Karpas-422 (cell line): ENCODE results near the genes MYH13, MYH4, TMEM220 and TEKT3.

DNA sequence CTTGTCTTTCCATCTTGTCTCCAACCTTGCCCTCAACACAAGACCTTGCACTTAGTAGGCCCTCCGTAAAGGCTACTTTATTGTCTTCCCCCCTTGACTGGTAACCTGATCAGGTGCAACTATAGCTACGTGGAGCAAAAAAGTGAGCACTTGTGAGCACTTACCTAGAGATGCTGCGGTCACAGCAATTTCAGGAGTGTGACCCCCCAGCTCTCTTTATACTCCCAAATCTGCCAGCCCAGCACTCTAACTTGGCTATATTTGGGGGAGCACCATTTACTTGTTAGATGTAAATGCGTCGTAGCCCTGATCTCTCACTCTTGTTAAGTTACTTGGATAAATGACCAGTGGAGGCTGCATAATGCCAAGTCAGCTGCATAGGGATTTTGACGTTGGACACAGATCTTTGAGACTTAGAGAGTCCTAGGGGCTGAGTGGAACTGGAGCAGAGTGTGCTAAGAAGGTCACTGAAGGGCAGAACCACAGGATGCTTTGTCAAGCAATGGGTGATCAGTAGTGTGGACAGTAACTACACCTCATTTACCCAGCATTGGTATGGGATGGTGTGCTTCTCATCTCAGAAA lies at the start of gene MYH13:
Gene MYH13, minus strand, starts transcription at position 192 of the 584 bp plus-strand sequence.
- PRO-cap: no peak
- RAMPAGE, long total RNA: no peak

DNA sequence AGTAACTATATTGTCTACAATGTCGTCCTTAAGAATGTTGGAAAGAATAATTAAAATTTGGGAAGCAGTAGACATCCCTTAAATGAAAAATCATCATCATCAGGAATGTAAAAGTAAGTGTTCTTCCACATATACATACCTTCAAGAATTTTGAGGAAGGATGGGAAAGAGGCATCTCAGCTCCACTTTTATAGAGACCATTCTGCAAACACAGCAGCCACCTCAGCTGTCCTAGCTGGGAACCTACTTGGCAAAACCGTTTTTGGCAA lies at the start of gene MYH4:
Gene MYH4, minus strand, starts transcription at position 162 of the 269 bp plus-strand sequence.
- PRO-cap: no peak
- RAMPAGE, long total RNA: no peak

DNA sequence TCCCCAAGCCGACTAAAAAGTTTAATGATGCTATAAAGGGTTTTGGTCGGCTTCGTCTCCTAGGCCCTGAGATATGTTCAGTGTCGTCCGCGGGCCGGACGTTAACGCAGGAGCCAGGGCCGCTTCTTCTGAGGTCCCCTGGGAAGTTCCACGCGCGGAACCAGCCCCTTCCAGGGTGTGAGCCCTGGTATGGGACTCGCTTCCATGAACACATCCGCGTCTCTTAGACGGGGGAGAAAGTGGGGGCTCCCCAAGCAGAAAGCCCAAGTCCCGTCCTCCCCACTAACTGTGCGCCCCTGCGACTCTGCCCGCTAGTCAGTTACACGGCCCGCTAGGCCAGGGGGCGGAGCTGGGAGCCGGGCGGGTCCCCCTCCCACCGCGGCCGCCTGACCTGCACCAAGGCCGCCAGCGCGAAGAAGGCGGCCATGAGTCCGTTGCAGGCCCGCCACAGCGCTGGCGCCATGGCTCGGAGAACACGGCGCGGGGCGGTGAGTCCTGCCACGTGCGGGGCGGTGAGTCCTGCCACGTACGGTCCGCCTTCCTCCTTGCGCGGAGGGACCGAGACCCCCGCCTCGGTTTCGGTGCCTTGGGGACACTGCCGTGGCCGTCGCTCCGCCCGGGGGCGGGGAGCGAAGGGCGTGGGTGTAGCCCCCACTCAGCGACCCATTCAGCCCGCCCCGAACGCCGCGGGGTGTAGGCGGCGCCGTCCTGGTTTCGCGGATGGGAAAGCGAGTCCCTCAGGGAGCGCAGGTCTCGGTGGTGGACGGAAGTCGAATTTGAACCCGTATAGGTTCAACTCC lies at the start of gene TMEM220:
Gene TMEM220, minus strand, starts transcription at position 635 of the 800 bp plus-strand sequence.
- PRO-cap: no peak
- RAMPAGE, long total RNA: no peak

GRCh38 chr17:10789767-10790434 lies 14.0 kb downstream of the TMEM238L start:
- PRO-cap: no peak
- RAMPAGE, long total RNA: no peak

DNA sequence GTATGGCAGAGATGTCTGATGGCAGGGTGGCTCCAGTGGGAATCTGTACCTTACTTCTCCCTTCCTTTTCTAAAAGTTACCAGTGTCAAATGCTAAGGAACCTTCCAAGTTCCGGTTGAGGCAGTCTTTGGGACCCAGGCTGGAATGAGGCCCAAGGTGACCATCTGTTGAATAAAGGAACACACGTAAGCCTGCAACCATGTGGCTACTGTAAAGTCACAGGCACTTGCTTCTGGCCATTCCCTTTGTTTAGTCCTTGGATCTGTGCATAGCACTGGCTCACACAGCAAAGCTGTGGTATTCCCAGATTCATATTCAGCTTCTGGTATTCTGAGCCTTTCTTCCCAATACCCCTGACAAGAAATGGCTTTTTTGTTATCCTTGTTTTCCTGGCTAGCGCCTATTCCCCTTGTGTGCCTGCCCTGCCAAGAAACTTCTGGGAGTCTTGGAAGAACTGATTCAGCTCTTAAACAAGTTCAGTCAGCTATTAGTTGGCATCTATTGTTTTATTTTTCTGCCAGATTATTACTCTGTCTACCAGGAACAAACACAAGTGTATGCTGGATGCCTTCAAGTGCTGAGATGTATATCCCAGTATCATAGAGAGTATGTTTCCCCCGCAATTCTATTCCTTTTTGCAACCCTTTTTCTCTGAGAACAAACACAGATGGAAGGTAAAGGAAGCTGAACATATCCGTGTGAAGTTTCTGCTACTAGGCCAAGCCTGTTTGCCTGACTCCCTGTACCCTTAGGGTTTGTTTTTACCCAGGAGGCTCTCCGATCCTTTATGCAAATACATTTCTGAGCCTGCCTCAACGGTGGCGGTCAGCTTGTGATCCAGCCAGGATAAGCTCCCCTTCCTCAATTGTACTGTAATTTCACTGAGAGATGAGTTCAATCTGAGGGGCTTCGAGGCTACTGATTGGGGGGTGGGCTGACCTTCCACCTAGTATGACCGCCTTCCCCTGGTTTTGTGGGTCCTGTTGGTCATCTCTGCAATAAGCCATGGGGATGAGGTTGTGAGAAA lies 13.1 kb downstream of the TMEM238L start:
- PRO-cap: no peak
- RAMPAGE, long total RNA: no peak

GRCh38 chr17:10796282-10797124 lies 7.4 kb downstream of the TMEM238L start:
- PRO-cap: no peak
- RAMPAGE, long total RNA: no peak

GRCh38 chr17:10797607-10798712 lies 5.9 kb downstream of the TMEM238L start:
- PRO-cap: no peak
- RAMPAGE, long total RNA: no peak

- PRO-cap: no peak
- RAMPAGE, long total RNA: no peak
These were observed 602 bp upstream of the TMEM238L start for GRCh38 chr17:10804480-10804922.

DNA sequence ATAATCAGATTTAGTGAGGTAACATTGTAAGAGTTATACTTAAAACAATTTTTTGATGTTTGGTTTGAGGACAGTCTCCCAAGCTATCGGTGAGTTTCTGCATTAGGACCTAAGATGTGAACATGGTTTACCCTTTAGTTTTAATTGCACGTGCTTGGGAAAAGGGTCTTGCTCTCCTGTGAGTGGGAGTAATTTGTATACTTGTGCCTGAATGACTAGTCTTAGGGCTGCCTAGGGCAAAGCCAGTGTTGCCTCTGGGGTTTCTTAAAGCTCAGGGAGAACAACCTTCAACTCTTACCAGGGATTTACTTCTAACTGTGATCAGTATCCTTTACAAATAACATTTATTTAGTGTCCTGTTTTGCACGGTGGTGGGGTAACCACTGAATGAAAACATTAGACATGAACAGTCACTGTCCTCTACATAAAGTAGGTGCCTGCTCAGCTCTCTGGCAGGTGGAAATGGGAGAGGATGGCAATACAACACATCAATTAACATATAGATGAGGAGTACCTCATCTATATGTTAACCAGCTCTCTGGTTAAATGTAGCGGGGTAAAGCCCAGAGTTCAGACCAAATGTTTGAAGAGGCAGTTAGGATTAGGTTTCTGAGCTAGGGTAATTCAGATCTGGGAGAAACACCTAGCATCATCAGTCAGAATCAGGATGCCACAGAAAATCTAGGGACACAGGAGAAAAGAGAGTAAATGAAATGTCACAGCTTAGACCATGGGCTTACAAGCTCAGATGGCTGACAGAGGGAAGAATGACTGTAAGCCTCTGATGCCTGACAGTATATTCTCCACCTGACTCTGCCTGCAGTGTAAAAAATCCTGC lies 63.8 kb downstream of the MAP2K4 start:
- PRO-cap: no peak
- RAMPAGE, long total RNA: no peak

DNA sequence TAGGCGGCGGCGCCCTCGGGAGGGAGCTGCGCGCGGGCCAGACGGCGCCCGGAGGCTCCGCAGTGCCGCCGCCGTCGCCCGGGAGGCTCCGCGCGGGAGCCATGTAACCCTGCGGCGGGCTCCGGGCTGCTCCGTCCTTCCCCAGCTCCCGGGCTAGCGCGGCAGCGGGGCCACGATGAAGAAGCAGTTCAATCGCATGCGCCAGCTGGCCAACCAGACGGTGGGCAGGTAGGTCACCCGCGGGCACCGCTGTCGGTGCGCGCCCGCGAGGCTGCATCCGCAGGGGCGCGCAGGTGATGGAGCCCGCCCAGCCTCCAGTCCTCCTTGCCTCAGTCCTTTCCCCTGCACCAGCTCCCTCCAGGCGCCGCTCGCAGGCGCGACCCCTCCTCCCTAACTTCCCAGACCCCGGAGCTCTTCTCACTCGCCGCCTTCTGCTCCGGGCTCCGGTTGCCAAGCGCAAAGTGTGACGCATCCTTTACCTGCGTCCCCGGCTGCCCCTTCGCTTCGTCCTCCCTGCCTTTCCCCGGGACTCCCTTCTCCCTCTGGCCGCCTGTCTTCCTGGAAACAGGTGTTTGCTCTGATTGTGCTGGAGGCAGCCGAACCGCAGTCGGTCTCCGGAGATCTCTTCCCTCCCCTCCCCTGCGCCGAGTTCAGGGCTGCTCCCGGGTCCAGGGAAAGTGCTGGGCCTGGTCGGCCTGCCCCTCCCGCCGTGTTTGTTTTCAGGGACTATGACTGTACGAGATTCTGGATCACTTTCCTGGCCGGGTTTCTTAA lies 553 bp downstream of the ARHGAP44 start:
- PRO-cap: no peak
- RAMPAGE, long total RNA: no peak

GRCh38 chr17:13596528-13596845 lies 5.2 kb downstream of the HS3ST3A1 start:
- PRO-cap: no peak
- RAMPAGE, long total RNA: no peak

DNA sequence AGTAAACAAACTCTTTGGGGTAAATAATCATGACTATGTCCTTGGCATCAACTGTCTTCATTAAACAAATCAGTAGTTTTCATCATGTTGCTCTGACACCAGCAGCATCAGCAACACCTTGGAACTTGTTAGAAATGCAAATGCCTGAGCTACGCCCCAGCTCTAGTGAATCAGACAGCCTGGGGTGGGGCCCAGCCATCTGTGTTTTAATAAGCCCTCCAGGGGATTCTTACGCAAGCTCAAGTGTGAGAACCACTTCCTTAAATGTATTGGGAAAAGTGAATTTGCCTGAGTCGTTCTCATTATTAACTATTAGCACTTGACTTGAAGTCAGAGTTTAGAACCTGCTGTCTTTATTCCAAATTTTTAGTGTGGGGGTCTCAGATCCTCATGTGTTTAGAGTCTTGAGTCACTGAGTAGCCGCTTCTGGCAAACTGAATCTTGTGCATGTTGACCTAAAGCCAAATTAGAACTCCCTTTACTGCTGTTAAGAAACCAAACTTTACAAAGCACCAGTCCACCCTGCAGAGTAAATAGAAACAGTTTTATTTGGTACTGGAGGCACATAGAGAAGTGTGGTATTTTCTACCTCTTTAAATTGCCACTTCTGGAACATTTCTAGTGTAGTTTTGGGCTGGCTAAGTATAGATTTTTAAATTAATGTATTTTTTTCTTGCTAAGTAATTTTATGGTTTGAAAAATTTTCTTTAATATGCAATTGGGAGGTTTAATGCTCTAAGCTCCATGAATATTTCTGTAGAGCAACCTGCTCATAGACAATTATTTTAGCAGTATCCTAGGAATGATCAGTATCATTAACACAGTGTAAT lies 137.3 kb upstream of the COX10 start:
- PRO-cap: no peak
- RAMPAGE, long total RNA: no peak

DNA sequence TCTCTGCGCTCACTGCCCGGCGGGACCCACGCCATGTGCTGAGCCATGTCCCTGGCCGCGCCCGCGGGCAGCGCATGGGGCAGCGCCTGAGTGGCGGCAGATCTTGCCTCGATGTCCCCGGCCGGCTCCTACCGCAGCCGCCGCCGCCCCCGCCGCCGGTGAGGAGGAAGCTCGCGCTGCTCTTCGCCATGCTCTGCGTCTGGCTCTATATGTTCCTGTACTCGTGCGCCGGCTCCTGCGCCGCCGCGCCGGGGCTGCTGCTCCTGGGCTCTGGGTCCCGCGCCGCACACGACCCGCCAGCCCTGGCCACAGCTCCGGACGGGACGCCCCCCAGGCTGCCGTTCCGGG lies 538 bp downstream of the HS3ST3B1 start:
- PRO-cap: no peak
- RAMPAGE, long total RNA: no peak

- PRO-cap: no peak
- RAMPAGE, long total RNA: no peak
These were observed 20.3 kb downstream of the HS3ST3B1 start for GRCh38 chr17:14321273-14321529.

DNA sequence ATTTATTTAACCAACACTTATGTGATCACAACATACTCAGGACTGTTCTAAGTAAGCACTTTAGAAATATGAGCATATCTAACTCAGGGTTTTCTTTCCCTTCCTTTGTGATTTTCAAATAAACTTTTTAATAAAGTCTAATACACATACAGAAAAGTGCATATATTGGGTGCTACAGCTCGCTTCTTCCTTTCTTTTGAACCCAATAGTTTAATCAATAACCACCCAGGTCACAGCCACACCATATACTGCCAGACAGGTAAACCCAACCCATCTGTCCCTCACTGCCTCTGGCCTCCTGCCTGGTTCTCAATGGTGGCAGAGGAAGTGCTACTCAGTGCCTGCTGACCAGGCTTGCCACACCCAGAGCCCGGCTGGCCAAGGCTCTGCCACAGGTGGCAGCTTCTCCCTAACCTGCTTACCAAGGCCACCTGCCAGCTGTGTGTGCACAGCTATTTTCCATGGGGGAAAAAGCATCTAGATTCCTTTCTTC lies 669 bp downstream of the PMP22 start:
- PRO-cap: no peak
- RAMPAGE, long total RNA: no peak

- PRO-cap: no peak
- RAMPAGE, long total RNA: no peak
These were observed at the start of gene TEKT3 for GRCh38 chr17:15341278-15342127. Gene TEKT3 (minus strand): TSS chr17:15341597.

DNA sequence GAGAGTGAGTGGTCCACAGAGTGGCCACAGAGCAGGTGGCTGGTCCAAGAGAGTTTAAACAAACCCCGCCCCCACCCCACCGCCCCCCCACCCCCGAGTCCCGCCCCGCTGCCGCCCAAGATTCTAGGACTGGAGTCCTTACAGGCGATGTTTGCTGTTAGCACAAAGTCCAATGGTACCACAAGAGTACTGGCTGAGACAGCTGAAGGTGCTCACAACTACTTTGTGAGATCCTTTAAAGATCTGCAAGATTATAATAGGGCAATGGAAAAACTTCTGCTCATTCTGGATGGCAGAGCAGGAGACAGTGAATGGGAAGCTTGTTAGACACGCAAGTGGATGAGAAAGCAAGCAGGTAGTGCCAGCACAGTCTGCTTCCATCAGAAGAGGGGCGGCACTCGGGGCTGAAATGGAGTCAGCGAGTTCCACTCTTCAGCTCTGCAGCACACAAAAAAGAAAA lies 4.7 kb upstream of the TEKT3 start:
- PRO-cap: no peak
- RAMPAGE, long total RNA: no peak

DNA sequence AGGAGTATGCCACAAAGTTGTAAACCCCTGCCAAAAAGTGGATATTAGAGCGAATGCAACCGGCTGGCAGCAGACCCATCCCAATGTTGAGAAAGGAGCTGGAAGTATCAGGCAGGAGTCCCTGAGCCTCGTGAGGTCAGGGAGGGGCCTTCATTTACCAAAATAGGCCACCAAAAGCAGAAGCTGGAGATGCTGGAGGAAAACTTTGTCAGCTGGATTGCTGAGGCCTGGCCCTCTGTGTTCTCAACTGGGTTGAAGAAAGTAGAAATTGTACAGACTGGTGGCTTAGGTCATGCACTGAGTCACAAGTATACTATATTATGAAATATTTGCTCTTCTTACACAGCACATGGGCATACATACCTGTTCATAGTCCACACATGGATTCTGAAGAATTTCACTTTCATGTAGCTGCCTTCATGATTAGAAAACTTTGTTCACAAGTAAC lies 23.2 kb upstream of the TEKT3 start:
- PRO-cap: no peak
- RAMPAGE, long total RNA: no peak

DNA sequence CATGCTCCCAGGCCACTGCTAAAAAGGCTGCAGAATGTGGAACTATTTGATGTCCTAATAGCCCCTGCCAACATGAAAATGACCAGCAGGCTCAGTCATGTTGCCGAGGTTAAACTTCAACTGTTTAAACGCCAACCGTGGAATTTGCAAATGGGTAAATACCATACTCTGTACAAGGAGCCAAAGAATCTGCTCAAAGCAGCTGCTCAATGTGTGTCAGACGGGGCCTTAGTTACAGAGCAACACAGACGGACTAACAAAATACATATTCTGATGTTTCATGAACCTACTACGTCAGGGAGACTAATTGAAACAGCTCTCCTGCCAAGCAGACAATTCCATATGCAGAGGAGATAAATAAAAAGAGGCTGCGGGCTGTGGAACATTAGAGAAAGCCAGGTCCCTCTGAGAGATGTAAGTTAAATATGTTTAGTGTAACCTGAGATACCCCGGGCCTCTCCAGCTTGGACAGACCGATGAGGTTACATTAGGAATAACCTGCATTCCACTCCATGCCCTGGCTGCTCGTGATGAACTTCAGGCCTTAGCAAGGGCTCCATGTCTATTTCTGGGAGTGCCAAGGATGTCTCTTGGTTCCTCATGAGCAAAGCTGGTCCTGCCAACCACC lies 33.1 kb downstream of the CDRT4 start:
- PRO-cap: no peak
- RAMPAGE, long total RNA: no peak

- PRO-cap: no peak
- RAMPAGE, long total RNA: no peak
These were observed 6.3 kb upstream of the CDRT4 start for GRCh38 chr17:15473663-15474089.